ENCODE measurements around the genes FAAP20, RER1 and PRXL2B.

DNA sequence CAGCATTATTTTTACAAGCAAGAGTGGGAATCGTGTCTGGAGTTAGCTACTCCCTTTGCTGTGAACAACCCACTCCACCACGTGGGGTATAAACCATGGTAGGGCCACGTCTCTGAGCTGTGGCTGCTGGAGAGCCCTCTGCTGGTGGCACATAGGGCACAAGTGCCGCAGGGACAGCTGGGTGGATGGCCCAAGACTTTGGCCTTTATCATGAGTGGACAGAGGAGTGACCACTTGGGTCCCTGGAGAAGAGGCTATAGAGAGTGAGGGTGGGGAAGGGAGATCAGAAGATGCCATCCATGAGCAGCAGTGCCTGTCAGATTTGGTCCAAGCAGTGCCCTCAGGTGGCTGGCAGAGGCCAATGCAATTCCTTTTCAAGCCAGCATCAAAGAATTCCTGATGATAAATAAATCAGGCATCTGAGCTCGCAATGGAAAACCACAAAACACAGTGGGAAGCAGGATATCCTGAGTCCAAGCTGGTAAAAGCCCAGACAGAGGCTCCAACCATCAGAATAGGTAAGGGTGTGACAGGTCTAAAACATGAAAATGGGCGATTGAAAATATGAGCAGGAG is 54.7 kb downstream of the FAAP20 start:
- PRO-cap = no peak

- PRO-cap = no peak
These were observed 48.0 kb downstream of the FAAP20 start for GRCh38 chr1:2146375-2147229.

- PRO-cap = no peak
These were observed 18.6 kb downstream of the FAAP20 start for GRCh38 chr1:2175459-2176836.

GRCh38 chr1:2194574-2195573 is at the start of gene FAAP20:
FAAP20 (minus strand) TSS chr1:2194772.
- PRO-cap = bidirectional peak, plus-strand start at chr1:2194838, minus-strand start at chr1:2194772; bidirectional peak, plus-strand start at chr1:2195157, minus-strand start at chr1:2195067; bidirectional peak, plus-strand start at chr1:2195439, minus-strand start at chr1:2195193

GRCh38 chr1:2198561-2199612 is 4.3 kb upstream of the FAAP20 start:
- PRO-cap = bidirectional peak, plus-strand start at chr1:2199528, minus-strand start at chr1:2199244

- PRO-cap = bidirectional peak, plus-strand start at chr1:2214831, minus-strand start at chr1:2214750
These were observed 13.4 kb upstream of the SKI start for GRCh38 chr1:2214582-2215170.

- PRO-cap = no peak
These were observed 12.3 kb downstream of the SKI start for GRCh38 chr1:2240272-2240920.

- PRO-cap = no peak
These were observed 21.5 kb downstream of the SKI start for GRCh38 chr1:2249704-2249924.

DNA sequence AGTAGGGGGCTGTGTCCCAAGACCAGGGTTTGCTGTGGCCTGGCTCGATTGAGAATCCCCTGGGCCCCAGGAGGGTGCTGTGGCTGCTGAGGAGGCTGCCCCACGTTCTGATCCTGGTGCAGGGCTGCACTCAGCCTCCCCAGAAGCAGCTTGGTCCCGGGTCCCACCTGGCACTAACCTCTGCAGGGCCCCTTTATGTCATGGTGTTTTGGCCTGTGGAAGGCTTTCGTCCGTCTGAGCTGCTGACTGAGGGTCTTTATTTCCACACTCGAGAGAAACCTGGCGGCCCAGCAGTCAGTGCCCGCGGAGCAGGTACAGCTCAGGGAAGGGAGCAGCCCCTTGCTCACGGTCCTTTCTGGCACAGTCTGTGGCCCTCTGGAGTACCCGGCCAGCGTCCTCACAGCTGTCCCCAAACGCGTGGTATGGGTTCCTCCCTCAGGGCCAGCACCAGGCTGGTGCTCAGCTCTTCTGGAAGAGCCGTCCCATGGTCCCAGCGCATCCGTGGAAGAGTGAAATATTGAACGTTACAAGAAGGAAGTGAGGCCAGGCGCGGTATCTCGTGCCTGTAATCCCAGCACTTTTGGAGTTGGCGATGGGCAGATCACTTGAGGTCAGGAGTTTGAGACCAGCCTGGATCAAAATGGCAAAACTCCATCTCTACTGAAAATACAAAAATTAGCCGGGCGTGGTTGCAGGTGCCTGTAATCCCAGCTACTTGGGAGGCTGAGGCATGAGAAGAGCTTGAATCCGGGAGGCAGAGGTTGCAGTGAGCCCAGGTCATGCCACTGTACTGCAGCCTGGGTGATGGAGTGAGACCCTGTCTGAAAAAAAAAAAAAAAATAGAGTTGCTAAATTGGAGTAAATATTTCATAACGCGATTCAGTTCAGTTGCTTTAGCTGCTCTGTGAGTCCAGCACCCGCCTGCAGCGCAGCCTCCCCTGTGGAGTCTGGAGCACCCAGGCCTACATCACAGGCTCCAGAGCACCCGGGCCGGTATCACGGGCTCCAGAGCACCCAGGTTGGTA is 24.5 kb downstream of the SKI start:
- PRO-cap = no peak

DNA sequence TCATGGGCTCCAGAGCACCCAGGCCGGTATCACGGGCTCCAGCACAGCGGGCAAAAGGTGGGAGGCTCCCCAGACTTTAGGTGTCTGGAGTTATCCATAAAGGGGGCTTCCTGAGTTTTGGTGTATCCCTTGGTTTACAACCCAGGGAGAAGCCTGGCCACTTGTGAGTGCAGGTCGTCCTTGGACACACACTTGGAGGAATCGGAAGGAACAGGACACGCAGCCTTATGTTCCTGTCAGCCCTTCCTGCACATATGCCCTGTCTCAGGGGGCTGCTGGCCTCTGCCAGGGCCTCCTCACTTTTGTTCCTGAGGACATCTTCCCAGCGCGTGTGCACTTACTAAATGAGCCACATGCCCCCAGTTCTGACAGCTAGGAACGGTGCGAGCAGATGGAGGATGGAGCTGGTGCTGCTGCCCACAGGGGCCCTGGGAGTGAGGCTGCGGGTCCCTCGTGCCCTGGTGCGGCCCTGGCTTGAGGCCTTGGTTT is 25.2 kb downstream of the SKI start:
- PRO-cap = no peak

DNA sequence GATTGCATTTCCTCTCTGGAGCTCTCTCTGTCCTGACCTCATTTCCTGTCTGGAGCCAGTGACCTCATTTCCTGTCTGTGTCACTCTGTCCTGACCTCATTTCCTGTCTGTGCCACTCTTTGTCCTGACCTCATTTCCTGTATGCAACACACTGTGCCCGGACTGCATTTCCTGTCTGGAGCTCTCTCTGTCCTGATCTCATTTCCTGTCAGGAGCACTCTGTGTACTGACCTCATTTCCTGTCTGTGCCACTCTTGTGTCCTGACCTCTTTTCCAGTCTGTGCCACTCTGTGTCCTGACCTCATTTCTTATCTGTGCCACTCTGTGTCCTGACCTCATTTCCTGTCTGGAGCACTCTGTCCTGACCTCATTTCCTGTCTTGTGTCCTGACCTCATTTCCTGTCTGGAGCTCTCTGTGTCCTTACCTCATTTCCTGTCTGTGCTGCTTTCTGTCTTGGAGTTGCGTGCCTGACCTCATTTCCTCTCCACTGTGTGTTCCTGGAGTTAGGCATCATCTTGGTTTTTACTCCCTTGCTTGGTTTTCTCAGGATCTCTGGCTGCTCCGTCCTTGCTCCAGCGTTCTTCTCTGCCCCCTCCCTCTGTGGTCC is 27.8 kb downstream of the SKI start:
- PRO-cap = no peak

GRCh38 chr1:2270157-2271168 is 42.3 kb downstream of the SKI start:
- PRO-cap = no peak

- PRO-cap = no peak
These were observed 45.4 kb downstream of the SKI start for GRCh38 chr1:2273228-2274112.

GRCh38 chr1:2311350-2312010 is 79.9 kb downstream of the MORN1 start:
- PRO-cap = no peak

DNA sequence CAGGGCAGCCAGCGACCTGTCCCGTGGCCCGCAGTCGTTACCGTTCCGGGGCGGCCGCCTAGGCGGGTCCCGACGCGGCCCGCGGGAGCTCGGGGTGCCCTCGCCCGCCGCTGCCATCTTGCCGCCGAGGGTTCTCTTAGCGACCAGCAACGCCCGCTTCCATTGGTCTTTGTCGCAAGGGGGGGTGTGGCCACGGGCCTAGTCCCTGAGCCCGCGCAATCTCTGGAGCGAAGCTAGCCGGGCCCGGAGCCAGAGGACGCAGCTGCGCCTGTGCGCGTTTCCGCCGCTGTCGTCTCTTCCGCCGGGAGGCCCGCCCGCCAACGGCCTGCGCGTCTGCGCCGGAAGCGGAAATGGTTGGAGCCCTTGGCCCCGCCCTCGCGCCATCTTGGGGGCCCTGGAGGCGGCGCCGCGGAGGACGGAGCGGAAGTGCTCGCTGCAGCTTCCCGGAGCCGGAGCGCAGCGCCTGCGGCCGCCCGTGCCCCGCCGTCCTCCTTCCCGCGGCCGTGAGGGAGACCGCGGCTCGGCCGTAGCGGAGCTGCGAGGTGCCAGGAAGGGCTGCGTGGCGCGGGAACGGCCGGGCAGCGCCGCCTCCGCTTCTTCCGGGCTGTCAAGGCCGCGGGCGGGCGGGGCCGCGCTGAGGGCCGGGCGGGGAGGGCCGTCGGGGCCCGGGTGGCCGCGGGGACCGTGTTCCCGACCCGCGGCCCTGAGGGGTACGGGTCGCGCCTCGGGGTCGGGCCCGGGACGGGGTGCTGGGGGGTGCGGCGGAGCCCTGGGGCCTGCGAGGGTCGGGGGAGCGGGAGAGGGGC is at the start of gene RER1:
RER1 (plus strand) TSS at position 425 of the 806 bp plus-strand sequence.
- PRO-cap = bidirectional peak, plus-strand start at position 390 of the sequence, minus-strand start at position 138 of the sequence; unidirectional peak, plus-strand start at position 652 of the sequence

- PRO-cap = no peak
These were observed 881 bp upstream of the PEX10 start for GRCh38 chr1:2413172-2413717.

- PRO-cap = bidirectional peak, plus-strand start at chr1:2576206, minus-strand start at chr1:2575726
These were observed 10.7 kb upstream of the PRXL2B start for GRCh38 chr1:2575516-2576550.

GRCh38 chr1:2586154-2587218 is at the start of gene PRXL2B:
PRXL2B (plus strand) TSS chr1:2586777.
- PRO-cap = bidirectional peak, plus-strand start at chr1:2586523, minus-strand start at chr1:2586417; bidirectional peak, plus-strand start at chr1:2586796, minus-strand start at chr1:2586588

GRCh38 chr1:2847314-2847726 is 45.8 kb upstream of the TTC34 start:
- PRO-cap = no peak

DNA sequence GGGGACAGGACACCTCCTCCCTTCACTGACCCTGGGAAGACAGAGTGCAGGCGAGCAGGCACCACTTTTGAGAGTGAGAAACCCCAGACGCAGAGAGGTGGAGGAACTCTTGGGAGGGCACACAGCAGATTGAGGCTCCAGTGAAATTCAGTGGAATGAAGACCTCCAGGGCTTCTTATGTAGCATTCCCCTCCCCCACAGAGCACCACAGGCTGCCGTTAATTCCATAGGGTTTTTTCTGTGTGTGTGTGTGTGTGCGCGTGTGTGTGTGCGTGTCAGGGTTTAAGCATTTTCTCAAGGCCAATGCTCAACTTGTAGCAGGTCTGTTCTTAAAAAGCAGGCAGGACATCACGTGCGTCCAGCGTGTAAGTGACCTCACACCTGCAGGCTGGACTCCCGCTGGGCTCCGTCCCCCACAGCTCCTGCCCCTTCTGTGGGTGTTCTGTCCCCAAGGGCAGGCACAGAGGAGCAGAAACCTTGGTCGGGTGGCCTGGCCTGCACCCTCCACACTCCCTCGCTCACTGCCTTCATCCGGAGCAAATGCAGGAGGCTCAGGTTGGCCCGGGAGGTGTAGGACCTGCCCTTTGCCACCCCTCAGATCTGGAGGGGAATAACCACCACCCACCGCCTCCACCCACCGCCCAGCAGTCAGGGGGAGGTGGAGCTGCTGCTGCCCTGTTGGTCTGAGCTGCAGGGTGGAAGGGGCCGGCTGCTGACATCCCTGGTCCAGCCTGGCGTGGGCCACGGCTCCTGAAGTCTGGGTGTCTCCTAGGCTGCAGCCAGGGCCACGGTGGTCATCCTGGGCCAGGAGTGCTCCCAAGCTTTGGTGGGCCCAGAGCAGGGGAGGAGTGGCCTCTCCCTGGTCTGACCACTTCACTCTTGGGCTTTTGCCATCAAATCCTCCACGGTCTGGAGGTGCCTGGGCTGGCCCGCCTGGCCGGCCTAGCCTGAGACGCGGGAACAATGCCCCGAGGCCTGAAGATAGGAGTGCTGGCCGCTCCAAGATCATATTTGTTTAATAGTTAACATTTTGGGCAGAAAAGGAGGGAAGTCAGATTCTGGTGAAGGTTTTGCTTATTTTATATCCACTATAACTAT is 5.5 kb downstream of the PRDM16 start:
- PRO-cap = unidirectional peak, minus-strand start at position 305 of the sequence